Heart (tissue), 3 donors: ENCODE data around the genes DIMT1, RNF180 and SREK1.

- RAMPAGE, long total RNA, 2 experiments, result no peak in any of the 2 experiments
Observed at GRCh38 chr5:62256170-62257081, 49.6 kb upstream of the KIF2A start.

GRCh38 chr5:62387691-62388987 lies 15.6 kb downstream of the DIMT1 start:
- RAMPAGE, long total RNA, 2 experiments, result no peak in any of the 2 experiments

DNA sequence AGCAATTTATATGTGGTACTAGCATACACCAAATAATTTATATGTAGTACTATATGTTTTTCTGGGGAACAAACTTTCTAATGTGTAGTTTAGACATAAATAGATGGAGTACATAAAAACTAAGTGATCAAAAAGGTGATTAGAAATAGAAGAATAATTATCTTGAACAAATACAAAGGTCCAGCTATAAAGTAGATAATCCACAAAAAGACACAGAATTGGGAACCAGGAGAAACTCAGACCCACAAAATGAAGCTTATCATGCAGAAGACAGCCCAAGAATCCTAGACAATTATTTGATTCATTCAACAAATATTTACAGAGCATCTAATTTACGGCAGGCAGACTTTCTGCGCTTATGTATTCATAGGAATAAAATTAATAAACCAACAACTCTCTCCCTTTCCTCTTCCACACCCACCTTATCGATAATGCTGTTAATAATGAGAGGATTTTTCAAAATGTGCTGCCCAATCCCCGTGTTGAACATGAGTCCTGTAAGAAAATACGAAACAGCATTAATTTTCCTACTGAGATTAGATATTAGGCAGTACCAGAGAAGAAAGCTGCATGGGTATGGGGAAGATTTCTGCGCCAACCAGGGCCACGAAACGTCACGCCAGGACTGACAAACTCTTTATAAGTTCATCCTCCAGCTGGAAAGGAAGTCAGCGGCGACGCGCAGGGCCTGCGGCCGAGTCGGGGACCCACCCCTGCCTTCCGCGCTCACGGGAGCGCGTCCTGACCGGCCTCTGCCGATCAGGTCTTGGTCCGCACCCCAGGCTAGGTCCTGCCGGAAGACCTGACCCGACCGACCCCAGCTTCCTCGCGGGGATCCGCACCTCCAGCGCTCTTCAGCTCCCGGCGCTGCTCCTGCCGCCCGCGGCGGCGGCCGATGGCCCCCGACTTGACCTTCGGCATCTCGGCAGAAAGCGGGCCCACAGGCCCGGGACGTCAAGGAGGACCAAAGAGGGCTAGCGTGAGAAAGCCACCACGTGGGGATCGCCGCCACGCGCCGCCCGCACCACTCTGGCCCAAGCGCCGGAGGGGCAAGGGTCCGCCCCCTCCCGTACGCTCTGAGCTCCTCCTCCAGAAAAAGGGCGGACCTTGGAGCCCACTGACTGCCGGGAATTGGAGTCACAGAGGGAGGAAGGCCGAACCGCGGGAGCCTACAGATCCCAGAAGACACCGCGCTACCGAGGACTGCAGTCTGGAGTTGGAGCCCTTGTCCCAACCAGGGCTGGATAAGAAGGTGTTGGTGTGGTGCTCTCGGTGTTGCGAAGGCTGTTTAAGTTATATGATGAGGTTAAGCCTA lies at the start of gene DIMT1:
TSS of gene DIMT1 (minus strand) at position 1,054 of the 1,315 bp plus-strand sequence.
- RAMPAGE, long total RNA, 2 experiments, result start-site peak on the minus strand in 1 of 2 experiments, centred at position 1,038 of the sequence, 137 reads per replicate

- RAMPAGE, long total RNA, 2 experiments, result no peak in any of the 2 experiments
Observed at GRCh38 chr5:62653321-62653903, 74.8 kb downstream of the LRRC70 start.

- RAMPAGE, long total RNA, 2 experiments, result no peak in any of the 2 experiments
Observed at GRCh38 chr5:62777217-62777639, 198.6 kb downstream of the LRRC70 start.

GRCh38 chr5:62804256-62805031 lies 225.8 kb downstream of the LRRC70 start:
- RAMPAGE, long total RNA, 2 experiments, result no peak in any of the 2 experiments

- RAMPAGE, long total RNA, 2 experiments, result no peak in any of the 2 experiments
Observed at GRCh38 chr5:63154443-63155133, 576.0 kb downstream of the LRRC70 start.

DNA sequence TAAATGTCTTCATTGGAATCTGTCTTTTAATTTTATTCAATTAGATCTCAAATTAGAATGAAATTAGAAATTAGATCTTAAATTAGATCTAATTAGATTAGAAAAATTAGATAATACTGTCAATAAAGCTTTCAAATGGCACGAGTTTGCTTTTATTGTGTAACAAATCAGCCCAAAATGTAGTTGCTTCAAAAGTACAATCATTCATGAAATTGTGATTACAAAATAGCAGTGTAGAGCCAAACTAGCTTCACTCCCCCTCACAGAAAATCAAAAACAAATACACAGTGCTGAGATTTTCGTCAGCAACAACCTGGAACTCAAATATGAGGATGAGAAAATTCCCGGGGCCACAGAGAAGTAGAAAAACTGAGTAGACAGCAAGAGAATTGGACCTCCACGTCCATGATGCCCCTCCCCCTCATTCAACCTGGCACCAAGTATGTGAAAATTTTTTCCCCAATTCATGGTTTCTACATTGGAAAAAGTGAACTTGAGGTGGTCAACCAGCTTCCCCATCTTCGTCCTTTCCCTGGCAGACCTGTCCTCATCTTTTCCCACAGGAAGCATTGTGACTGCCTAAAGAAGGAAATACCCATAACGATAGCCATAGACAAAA lies 664.4 kb downstream of the LRRC70 start:
- RAMPAGE, long total RNA, 2 experiments, result no peak in any of the 2 experiments

- RAMPAGE, long total RNA, 2 experiments, result no peak in any of the 2 experiments
Observed at GRCh38 chr5:64135068-64135267, 30.7 kb upstream of the RNF180 start.

- RAMPAGE, long total RNA, 2 experiments, result no peak in any of the 2 experiments
Observed at GRCh38 chr5:64164177-64164482, 1.5 kb upstream of the RNF180 start.

DNA sequence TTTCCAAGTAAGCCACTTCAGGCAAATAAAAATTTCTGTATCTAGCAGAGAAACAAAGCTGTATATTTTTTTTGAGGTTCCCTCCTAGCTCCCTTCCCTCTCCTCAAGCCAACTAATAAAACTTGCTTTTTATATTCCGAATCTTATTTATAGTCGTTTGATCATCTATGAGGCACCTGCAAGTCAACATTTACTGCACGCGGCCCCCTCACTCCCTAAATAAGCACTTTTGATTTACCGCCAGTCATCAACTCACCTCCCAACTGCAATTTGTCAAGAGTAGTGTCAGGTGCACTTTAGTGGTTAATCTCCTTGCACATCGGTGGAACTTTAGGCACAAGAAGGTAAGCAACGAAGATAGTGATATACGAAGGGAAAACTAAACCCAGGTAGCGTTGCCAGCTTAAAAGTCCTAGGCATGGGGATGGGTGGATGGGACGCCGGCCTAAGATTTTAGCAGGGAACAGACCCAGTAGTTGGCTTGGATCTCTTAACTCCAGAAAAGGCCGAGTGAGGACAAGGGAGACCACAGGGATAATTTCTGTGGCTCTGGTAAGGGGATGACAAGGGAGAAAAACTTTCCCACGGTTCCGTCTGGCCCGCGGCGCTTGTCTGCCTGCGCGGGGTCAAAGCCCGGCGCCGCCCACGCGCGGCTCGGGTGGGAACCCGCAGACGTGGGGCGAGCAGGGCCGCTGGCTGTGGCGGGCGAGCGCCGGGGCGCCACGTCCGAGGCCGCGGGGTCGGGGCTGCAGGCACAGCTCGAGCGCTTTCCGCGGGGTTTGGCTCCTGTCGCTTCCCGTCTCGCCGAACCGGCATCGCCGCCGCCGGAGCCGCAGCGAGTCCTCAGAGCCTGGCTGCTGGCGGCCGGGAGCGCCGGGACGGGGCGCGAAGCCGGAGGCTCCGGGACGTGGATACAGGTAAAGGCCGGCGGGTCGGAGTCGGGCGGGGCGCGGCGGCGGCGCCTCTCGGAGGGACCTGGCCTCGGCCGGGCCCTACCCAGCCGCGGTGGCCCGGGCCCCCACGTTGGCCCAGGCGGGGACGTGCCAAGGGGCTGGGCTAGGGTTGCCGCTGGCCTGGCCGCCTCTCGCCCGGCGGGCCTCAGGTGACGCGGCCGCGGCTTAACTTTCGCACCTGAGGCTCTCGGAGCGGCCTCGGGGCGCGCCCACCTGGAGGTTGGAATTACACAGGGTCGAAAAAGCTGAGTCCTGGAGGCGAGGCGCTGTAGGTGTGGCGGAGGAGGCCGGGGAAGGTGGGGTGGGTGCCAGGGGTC lies at the start of gene RNF180:
TSS of gene RNF180 (plus strand) at position 807 of the 1,270 bp plus-strand sequence.
- RAMPAGE, long total RNA, 2 experiments, result no peak in any of the 2 experiments

DNA sequence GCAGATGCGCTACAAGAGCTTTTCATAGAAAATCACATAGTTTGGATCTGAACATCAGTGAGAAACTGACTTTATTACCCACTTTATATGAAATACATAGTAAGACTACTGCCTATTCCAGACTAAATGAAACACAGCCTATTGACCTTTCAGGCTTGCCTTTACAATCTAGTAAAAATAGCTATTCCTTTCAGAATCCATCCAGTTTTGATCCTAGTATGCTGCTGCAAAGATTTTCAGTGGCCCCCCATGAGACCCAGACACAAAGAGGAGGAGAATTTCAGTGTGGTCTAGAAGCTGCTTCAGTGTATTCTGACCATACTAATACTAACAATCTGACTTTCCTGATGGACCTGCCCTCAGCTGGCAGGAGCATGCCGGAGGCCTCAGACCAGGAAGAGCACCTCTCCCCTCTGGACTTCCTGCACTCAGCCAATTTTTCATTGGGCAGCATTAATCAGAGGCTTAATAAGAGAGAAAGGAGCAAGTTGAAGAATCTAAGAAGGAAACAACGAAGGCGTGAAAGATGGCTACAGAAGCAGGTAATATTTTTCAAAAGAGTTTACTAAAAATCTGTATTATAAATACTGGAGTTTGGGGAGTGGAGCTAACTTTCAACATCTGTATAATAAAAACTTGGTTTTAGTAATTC lies 48.5 kb downstream of the RNF180 start:
- RAMPAGE, long total RNA, 2 experiments, result no peak in any of the 2 experiments

DNA sequence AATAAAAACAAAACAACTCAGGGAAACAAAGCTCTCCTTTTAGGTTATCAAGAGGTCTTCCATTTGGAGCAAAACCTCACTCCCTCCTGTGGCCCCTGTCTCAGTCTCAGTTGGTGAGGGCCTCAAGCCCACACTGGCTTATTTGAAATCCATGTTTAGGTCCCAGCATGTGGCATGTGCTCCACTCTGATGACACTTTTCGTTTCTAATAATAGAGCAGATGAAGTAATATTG lies 265 bp upstream of the RGS7BP start:
- RAMPAGE, long total RNA, 2 experiments, result no peak in any of the 2 experiments

DNA sequence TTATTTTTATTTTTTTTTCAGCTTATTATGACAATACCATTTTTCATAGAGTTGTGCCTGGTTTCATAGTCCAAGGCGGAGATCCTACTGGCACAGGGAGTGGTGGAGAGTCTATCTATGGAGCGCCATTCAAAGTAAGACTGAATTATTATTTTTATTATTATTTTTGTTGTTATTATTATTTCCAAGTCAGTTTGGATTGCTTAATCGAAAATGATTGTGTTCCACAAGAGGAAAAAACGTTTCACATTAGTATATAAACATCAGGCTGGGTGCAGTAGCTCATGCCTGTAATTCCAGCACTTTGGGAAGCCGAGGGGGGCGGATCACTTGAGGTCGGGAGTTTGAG lies 13.1 kb downstream of the CWC27 start:
- RAMPAGE, long total RNA, 2 experiments, result no peak in any of the 2 experiments

- RAMPAGE, long total RNA, 2 experiments, result no peak in any of the 2 experiments
Observed at GRCh38 chr5:64788746-64789110, 20.0 kb downstream of the CWC27 start.

DNA sequence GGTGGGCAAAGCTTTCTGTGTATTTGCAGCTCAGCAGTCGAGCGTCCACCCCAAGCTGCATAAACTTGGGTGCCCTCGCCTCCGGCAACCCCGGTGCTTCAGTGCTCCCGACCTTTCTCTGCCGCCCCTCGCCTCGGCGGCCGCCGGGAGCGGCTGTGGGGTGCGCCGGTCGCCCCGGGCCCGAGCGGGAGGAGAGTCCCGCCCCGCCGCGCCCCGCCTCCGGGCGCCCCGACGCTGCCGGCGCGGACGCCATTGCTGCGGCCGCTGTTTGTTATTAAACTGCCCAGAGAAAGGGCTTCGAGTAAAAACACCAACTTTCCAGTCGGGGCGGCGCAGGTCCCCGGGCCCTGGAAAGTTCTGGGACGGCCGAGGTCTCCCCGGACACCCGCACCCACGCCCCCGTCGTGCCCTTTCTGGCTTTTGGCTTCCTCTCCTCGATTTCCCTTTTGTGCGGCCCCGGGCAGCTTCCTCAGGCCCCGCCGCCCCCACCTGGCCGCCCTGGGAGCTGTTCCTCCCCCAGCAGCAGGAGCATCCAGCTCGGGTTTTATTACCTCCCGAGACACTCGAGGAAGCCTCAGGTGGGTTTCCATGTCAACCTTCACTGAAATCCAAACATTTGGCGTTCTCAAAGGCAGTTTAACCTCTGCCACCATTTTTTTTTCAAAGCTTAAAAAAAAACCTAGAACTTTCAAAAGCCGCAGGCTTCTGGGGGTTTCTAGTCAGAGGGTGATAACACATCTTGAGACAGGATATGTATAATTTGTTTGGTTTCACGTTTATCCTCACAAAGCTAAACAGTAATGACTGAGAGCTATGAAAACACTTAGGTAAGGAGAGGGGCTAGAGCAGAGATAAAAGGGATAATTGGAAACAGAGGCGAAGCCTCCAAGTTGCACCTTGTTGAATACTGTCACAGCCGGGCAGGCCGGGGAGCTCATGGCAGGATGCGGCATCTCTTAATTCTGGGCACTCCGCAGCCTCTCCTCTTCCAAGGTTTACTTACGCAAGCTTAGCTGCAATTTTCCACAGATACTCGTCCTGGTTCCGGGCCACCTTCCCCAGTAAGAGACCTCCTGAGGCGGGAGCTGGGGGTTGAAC lies 334.5 kb downstream of the CWC27 start:
- RAMPAGE, long total RNA, 2 experiments, result no peak in any of the 2 experiments

DNA sequence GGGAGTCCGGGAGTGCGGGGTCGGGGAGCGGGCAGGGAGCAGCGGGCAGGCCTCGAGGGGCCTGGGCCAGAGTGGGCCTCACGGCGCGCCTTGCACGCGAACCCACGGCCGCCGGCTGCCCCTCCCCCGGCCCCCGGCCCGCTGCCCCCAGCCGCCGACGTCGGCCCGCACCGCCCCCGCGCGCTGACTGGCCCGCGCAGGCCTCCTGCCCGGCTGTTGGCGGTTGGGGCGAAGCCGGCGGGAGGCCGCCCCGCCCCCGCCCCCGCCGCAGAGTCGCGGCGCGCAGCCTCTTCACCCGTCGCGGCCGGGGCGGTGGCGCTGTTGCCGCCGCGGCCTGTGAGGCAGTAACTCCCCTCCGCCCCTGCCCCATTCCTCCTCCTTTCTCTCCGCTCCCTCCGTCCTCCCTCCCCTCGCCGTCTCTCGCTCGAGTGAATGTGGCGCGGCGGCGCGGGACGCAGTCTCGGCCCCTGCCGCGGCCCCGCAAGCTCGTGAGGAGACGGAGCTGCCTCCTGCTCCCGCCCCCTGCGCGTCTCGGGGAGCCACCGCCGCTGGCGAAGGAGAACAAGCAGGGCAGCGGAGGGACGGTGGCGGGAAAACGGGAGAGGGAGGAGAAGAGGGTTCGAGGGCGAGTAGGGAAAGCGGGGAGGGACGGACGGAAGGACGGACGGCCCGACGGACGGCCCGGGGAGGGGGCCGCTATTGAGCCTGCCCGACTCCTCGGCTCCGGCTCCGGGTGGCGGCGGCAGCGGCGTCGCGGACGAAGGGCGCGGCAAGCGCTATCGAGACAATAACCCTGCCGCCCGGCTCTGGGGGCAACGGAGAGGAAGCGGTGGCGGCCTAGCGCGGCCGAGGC lies 686 bp upstream of the ERBIN start:
- RAMPAGE, long total RNA, 2 experiments, result start-site peak on the minus strand in 1 of 2 experiments, centred at position 97 of the sequence, 13 reads per replicate

DNA sequence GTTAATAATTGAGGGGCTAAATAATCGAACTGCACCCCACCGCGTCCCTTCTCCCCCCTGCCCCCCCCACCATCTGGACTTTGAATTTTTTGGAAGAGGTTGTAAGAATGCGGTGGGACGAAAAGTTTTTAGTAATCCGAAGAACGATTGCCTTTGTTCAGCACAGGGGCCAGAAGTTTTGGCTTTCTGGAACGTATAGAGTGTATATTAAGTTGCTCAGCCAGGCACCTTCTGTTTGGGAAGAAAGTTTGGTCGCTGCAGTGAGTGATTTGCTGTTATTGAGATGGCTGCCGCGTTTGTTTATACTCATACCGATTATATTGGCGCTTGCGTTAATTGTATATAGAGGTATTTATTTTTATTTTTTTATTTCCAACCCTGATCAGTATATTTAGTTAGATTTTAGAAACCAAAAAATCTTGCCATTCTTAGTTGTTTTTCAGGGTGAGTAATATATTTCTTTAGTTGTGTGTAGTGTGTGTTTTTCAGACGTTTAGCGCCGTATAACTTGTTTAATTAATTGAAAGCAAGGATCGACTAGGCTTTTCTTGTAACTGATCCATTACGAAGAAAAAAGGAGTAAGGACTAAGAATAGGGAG lies 663 bp downstream of the ERBIN start:
- RAMPAGE, long total RNA, 2 experiments, result no peak in any of the 2 experiments

GRCh38 chr5:65970438-65971170 lies 44.2 kb downstream of the ERBIN start:
- RAMPAGE, long total RNA, 2 experiments, result no peak in any of the 2 experiments

GRCh38 chr5:66143820-66144421 lies at the start of gene SREK1:
Gene SREK1 (plus strand): TSS chr5:66144300.
- RAMPAGE, long total RNA, 2 experiments, result start-site peak on the minus strand in 1 of 2 experiments, at chr5:66144156-66144176 at its widest, 5 reads per replicate